Aorta (tissue), 1 donor: ENCODE measurements around a stretch of chr6.

GRCh38 chr6:161272422-161273195 is 1.3 kb downstream of the AGPAT4 start:
- PRO-cap, result no peak

GRCh38 chr6:161292043-161292639 is 18.3 kb upstream of the AGPAT4 start:
- PRO-cap, result no peak

DNA sequence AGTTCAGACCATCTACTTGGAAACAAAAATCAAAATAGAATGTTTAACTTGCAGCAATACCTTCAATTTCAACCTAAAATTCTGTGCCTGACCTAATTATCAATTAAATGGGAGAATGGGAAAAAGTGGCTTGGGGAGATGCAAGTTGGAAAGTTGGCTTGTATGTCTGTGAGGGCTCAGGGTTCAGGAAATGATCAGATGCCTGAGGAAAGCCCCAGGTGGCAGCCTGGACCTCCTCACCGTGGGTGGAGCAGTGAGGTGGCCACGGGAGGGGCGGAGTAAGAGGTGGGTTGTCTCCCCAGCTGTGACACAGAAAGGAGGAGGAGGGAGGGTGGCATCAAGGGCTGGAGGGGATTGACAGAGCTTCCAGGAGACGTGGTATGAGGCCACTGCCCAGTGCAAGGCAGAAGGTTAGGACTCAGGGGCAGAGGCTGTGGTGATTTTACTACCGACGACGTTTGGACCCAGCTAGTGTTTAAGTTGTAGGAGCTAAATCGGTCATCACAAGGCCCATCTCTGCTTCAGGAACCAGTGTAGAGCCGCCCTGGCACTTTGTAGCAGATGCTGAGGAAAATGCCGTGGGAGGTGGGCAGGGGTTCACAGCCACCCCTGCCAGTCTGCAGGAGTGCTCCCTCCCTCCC is 672.2 kb downstream of the PRKN start:
- PRO-cap, result no peak

DNA sequence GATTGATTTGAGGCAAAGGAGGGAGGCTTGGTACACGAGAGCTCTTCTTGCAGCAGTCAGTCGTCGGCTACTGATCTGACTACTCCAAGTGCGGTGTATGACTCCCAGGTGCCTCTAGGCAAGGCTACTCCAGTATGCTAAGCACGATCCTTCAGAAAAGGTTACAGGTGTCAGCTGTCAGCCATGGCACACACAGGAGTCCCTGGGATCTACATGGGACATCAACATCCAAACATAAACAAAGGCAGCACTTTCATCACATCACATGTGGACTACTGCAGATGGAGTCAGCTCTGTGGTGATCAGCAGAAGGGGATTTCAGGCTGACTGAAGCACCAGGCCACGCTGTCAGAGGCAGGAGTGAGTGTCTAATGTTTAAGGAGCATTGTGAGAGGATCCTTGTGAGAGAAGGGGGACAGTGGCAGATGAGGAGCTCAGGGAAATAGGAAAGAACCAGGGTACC is 32.3 kb downstream of the PACRG start:
- PRO-cap, result no peak

- PRO-cap, result no peak
These were observed 328.2 kb upstream of the QKI start for GRCh38 chr6:163086107-163086843.

GRCh38 chr6:163324954-163325326 is 89.6 kb upstream of the QKI start:
- PRO-cap, result no peak

DNA sequence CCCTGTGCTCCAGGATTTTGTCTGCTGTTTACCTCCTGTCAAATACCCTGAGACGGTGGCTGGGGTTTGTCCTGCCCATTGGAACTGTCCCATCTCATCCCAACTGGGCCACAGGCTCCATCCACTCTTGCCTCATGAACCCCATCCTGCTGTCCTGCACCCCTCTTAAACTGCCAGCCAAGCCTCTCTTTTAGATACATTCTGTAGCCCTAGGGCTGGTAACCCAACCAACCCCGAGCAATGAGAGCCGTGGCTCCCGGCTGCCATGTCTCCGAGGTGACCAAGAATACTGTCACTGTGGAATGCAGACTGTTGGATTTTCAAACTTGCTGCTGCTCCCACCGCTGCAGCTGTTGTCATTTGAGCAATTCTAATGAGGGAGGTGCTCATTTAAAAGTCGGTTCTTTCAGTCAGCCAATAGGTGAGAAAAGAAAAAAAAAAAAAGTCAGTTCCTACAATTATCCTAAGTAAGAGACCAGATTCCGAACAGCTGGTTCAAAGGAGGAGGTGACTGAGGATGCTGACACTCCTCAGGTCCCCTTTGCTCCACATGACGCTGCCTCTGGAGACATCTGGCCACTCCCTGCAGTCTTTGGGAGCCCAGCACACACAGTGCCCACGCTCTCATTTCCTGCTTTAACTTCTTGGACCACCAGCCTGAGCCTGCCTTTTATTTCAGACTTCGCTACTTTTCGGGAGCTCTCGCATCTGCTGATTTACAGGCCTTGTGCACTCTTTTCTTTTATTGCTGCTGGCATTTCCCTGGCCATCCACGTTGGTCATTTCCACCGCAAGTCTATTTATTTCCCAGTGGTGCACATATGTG is 72.9 kb upstream of the QKI start:
- PRO-cap, result no peak

- PRO-cap, result no peak
These were observed 27.1 kb upstream of the QKI start for GRCh38 chr6:163387333-163387826.

- PRO-cap, result no peak
These were observed 47.0 kb downstream of the QKI start for GRCh38 chr6:163461514-163461996.

- PRO-cap, result no peak
These were observed 57.3 kb downstream of the QKI start for GRCh38 chr6:163471813-163472268.

DNA sequence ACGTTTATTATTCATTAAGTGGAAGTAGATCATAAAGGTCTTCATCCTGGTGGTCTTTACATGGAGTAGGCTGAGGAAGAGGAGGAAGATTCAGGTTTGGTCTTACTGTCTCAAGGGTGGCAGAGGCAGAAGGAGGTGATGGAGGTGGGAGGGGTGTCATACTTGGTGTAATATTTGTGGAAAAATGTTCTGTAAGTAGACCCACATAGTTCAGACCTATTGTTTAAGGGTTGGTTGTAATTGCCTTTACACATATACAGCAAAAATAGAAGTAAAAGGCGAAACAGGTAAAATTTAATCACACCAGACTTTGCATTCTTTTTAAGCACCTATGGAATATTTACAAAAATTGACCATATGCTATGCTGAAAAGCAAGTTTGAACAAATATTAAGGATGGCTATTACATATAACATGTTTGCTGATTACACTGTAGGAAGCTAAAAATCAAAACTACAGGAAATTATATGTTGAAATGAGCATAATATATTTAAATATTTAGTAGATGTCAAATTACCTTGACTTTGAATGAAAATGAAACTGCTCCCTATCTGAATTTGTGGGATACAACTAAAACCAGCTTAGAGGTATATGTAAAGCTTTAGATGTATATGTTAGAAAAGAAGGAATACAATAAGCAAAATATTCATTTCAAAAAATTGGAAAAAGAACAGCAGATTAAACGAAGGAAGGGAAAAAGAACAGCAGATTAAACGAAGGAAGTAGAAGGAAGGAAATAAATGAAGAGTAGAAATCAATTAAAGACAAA is 57.9 kb downstream of the QKI start:
- PRO-cap, result no peak

DNA sequence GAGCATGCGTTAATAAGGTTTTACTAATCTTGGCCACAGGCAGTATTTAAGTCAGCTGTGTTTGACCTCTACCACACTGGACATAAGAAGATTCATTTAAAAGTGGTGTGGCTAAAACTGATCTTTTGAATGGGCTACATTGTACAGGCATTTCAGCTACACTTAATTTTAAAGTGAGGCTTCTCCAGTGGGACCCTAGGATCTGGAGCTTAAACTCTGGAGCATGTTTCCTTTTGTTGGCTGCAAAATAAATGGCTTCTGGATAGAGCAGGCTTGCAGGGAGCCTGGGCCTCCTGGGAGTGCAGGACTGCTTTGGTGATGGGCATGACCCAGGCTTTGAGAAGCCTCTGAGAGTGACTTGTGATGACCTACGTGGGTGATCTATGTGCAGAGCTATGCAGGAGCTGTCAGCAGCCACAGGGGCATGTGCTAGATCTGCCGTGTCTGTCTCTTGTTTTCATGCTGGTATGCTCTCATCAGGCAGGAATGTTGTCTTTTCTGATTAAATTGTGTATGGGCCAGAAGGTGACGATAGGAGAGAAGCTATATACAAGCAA is 331.2 kb downstream of the QKI start:
- PRO-cap, result no peak

DNA sequence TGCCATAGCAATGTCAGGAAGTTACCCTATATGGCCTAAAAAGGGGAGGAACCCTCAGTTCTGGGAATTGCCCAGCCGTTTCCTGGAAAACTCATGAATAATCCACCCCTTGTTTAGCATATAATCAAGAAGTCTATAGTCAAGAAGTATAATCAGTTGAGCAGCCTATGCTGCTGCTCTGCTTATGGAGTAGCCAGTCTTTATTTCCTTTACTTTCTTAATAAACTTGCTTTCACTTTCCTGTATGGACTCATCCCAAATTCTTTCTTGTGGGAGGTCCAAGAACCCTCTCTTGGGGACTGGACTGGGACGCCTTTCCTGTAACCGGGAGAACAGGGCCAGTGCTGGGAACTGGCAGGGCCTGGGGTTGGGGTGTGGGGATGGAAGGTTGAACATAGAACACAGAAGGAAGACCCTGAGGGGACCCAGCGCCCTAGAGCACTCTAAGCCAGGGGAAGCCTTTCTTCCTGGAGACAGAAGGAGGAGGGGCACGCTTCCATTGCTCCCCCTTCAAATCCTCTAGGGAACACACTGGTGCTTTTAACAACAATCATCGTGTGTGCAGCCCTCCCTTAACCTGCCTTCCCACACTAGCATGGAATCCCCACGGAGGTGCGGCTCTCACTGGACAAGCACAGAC is 526.8 kb downstream of the QKI start:
- PRO-cap, result no peak

DNA sequence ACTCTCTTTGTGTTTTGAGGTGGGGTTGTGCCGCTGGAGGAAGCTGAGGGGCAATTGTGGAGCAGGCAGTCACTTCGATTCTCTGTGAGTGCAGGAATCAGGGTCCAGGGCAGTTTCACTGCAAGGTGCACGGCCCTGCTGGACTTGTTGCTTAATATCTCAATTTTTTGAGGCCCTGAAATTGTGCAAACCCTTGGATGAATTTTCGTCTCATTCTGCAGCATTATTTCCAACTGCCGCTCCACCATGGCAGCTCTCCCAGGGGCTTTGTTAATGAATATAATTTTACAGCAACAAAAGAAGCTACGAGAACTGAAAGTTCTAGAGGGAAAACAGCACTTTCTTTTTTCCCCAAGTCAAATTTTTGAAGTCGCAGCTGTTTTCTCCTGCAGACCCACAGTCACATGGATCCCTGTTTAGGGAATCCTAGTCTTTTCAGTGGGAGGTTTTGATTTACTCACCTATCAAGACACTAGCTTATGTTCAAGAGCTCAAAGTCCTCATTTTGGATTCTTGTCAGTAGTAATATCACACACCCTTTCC is 532.0 kb downstream of the QKI start:
- PRO-cap, result no peak

DNA sequence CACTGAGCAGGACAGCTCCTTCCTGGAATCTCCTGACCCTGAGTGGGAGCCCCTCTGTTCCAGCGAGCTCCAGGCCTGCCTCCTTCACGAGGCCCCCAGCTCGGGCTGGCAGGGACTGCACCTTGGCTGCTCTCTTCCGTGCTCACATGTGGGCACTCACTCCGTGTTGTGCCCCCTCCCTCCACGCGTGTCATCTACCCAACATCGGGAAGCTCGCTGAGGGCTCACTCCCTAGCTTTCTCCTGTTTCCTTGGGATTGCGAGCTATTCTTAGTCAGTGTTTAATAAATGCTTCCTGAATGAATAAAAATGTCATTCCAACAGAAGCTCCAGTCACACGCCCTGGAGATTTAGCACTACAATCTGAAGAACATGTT is 545.1 kb downstream of the QKI start:
- PRO-cap, result no peak

DNA sequence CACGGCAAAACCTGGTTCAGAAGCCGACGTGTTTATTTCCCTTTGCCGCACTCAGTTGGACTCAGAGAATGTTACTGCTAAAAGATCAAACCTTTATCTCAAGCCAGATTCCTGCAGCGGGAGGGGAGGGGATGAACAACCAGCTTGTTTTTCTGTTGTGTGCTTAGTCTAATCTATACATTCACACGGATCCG is 690.9 kb downstream of the QKI start:
- PRO-cap, result no peak

GRCh38 chr6:164440251-164440598 is 869.2 kb downstream of the C6orf118 start:
- PRO-cap, result no peak

- PRO-cap, result no peak
These were observed 51.7 kb downstream of the PDE10A start for GRCh38 chr6:165611381-165611661.

GRCh38 chr6:165694163-165694556 is 31.1 kb upstream of the PDE10A start:
- PRO-cap, result no peak

DNA sequence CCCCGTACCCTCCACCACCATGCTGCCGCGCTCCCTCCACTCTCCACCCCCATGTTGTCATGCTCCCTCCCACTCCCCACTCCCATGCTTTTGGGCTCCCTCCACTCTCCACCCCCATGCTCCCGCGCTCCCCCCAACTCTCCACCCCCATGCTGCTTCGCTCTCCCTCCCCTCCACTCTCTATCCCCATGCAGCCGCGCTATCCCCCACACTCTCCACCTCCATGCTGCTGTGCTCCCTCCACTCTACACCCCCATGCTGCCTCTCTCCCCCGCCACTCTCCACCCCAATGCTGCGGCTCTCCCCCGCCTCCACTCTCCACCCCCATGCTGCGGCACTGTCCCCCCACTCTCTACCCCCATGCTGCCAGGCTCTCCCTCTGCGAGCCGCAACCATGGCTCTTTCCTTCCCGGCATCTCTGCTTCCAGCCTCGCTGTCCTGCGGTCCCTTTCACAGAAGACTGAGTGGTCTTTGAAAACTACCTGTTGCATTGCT is 46.4 kb upstream of the PDE10A start:
- PRO-cap, result no peak